Measurements from ENCODE around the genes SYN1 and GATA1.

DNA sequence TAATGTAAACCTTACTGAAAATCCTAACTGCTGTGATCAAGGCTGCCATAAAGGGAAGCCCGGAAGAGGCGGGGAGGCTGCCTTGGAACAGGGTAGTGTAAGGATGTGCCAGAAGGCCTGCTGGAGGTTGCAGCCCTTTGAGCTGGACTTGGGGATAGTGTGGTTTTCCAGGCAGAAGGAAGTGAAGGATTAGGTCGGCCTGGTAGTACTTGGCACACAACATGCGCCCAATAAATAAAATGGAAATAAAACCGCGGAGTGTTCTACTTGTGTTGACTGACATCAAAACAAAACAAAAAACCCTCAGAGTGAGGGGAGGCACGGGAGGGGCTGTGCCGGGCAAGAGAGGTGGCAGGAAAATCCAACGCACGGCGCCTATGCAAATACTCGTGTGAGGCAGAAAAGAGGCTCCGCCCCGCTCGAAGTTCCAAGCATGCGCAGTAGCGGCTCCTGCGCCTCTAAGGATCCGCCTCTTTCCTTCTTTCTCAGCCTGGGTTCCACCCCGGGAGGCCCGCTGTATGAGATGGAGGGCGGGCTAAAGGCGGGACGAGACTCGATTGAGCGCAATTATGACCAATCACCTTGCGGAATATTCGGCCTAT, 980 bp upstream of the CDK16 start:
- PRO-cap, 2 experiments: peak in 1 of 2 experiments; most common plus-strand start position 100 of the sequence (in 1); most common minus-strand start position 393 of the sequence (in 1)

DNA sequence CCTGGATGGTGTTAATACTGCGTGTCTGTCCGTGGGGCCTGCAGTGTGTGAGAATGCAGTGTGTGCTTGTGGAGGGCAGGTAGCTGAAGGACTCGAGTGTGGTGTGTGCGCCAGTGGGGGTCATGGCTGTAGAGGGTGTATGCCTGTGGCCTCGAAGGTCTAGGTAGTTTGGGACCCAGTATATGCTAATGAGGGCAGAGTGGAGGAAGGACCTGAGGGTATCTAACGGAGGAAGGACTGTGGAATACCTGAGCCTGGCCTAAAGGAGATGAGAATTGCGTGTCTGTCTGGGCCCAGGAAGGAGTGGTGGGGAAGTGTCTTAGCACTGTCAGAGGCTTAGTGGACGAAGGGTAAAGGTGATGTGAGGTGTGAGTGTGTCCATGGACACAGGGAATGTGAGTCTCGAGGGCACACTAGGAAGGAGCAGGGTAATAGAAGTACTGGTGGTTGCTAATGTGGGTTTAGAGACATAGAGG, 1.2 kb downstream of the CDK16 start:
- PRO-cap, 2 experiments: no peak in any of the 2 experiments

GRCh38 chrX:47232078-47232501, 719 bp upstream of the USP11 start:
- PRO-cap, 2 experiments: no peak in any of the 2 experiments

DNA sequence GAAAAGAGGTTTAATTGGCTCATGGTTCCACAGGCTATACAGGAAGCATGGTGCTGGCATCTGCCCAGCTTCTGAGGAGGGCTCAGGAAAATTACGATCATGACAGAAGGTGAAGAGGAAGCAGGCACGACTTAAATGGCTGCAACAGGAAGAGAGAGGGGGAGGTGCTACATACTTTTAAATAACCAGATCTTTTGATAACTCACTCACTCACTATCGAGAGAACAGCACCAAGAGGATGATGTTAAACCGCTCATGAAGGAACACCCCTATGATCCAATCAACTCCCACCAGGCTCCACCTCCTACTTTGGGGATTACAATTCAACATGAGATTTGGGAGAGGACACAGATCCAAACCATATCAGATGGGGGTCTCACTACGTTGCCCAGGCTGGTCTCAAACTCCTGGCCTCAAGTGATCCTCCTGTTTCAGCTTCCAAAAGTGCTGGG, 11.9 kb upstream of the ZNF157 start:
- PRO-cap, 2 experiments: no peak in any of the 2 experiments

DNA sequence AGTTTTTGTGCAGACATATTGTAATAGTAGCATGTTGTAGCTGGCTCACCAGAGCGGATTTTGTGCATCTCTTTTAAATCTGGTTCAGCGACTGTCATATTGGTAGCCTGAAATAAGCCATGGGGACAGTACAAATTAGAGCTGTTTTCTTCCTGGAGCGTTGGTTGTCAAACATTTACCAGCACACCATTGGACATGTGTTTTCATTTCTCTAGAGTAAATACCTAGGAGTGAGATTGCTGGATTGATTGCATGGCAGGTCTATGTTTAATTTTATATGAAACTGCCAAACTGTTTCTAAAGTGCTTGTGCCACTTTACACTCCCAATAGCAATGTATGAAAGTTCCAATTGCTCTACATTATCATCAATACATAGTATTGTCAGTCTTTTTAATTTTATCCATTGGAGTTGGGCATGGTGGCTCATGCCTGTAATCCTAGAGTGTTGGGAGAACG, 2.5 kb upstream of the ARAF start:
- PRO-cap, 2 experiments: no peak in any of the 2 experiments

GRCh38 chrX:47573652-47574526, 8.3 kb upstream of the TIMP1 start:
- PRO-cap, 2 experiments: peak in 2 of 2 experiments; most common plus-strand start chrX:47573702 (in 1)

DNA sequence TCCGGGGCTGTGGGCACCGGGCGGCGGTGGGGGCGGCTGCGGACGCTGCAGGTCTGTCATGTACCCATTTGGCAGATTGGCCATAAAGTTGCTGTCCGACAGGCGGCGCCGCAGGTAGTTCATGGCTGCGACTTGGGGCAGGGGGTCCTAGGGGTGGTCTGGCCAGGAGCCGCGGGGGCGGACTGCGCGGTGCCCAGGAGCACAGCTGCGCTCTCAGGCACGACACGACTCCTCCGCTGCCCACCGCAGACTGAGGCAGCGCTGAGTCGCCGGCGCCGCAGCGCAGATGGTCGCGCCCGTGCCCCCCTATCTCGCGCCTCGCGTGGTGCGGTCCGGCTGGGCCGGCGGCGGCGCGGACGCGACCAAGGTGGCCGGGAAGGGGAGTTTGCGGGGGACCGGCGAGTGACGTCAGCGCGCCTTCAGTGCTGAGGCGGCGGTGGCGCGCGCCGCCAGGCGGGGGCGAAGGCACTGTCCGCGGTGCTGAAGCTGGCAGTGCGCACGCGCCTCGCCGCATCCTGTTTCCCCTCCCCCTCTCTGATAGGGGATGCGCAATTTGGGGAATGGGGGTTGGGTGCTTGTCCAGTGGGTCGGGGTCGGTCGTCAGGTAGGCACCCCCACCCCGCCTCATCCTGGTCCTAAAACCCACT, at the start of gene SYN1:
Gene SYN1 (minus strand): TSS at position 252 of the 647 bp plus-strand sequence.
- PRO-cap, 2 experiments: peak in 1 of 2 experiments; most common minus-strand start position 252 of the sequence (in 1)

DNA sequence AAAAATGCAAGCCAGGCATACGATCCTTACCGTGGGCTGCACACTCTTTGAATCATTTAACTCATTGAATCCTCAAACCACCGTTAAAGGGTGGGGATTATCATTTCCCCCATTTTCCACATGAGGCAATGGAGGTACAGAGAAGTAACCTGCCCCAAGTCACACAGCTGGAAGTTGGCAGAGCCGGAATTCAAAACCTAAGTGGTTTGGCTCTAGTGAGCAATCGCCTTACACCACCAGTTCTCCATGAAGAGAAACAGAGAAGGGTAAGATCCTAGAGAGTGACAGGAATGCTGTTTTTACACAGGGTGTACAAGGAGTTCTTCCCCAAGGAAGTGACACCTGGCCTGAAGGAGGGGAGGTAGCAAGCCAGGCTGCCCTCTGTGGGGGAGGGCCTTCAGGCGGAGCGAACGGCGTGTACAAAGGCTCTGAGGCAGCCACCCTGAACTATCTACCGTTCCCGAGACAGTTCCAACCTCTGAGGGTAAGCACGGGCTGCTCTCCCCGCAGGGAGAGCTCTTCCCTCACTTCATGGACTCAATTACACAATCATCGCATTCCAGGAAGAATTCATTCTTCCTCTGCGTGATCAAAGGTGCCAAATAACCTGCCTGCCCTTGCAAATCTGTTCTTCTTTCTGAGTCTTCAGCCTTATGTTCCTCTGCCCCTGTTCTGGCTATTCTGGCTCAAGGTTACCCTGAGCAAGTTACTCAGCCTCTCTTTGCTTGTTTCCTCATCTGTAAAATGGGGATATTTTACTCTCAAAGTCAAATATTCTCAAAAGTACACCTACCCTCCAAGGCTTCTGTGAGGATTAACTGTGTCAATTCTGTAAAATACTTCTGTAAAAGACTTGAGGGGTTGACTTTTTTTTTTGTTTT, 4.9 kb downstream of the ELK1 start:
- PRO-cap, 2 experiments: no peak in any of the 2 experiments

- PRO-cap, 2 experiments: no peak in any of the 2 experiments
Measured at GRCh38 chrX:47977164-47977837, 26.5 kb downstream of the ZNF182 start.

DNA sequence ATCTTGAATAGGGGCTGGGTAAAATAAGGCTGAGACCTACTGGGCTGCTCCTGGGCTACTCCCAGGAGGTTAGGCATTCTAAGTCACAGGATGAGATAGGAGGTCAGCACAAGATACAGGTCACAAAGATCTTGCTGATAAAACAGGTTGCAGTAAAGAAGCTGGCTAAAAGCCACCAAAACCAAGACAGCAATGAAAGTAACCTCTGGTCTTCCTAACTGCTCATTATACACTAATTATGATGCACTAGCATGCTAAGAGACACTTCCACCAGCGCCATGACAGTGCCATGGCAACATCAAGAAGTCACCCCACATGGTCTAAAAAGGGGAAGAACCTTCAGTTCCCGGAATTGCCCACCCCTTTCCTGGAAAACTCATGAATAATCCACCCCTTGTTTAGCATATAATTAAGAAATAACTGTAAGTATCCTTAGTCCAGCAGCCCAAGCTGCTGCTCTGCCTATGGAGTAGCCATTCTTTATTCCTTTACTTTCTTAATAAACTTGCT, 3.2 kb upstream of the WAS start:
- PRO-cap, 2 experiments: no peak in any of the 2 experiments

DNA sequence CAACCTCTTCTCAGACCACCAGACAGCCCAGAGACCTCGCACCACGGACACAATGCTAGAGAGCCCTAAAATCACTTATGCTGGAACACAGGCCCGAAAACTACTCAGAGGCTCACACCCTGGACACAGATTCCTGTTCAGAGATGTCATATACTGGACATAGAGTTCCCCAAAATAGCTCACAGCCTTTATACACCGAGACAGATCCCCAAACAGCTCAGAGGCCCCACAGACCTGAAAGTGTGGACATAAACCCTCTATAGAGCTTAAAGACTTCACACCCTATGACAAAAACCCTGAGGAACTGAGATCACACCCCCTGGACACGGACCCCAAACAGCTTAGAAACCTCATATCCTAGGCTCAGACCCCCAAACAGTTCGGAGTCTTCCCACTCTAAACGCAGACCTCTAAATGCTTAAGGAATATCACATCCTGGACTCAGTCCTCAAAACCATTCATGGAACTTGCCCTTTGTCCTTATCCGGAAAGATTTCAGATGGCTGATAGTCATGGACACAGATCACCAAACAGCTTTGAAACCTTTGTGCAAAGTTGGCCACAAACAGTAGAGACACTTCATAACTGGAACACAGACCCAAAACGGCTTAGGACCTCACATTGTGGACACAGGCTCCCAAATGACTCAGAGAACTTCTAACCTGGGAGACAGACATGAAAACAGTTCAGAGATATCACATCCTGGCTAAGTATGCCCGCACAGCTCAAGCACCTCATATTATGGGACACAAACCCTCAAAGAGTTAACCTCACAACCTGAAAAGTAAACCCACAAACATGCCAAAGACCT, 15.3 kb downstream of the SUV39H1 start:
- PRO-cap, 2 experiments: no peak in any of the 2 experiments

- PRO-cap, 2 experiments: no peak in any of the 2 experiments
Measured at GRCh38 chrX:48785616-48786957, at the start of gene GATA1. GATA1 (plus strand) TSS chrX:48786590.

DNA sequence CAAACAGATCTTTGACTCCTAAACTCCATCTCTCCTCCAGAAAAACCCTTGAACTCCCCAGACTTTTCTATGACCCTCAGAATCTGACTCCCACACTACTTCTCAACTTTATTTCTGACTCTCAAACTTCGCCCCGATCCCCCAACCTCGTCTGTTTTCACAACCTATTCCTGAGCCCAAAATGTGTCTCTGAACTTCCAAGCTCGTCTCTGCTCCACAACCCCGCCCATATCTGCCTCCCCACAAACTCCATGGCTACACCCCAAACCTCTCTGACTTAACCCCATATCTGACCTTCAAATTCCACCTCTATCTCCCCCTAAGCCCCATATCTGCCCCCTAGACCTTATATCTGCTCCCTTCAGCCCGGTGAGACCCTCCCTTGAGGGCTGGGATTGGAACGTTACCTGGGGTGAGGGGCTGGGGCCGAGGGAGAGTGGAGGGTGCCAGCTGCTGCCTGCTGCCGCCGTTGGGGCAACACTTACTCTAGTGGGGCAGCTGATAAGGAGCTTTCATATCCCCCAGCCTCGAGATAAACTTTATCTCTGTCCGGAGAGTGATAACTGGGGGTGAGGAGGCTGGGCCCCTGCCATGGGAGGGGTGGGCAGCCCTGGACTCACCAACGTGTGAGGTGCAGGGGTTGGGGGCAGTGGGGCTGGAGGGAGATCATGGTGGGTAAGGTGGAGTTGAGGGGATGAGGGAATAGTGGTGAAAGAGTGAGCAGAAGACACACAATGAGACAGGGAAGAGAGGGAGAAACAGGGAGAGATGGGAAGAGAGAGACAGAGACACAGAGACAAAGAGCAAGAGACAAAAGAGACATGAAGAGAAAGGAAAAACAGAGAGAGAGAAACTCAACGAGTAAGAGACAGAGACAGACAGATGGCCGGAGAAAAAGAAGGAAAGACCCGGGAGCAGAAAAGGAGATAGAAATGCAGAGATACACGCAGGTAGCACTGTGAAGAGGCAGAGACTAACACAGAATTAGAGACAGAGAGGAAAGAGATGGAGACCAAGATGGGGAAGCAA, 1.4 kb downstream of the GATA1 start:
- PRO-cap, 2 experiments: no peak in any of the 2 experiments

DNA sequence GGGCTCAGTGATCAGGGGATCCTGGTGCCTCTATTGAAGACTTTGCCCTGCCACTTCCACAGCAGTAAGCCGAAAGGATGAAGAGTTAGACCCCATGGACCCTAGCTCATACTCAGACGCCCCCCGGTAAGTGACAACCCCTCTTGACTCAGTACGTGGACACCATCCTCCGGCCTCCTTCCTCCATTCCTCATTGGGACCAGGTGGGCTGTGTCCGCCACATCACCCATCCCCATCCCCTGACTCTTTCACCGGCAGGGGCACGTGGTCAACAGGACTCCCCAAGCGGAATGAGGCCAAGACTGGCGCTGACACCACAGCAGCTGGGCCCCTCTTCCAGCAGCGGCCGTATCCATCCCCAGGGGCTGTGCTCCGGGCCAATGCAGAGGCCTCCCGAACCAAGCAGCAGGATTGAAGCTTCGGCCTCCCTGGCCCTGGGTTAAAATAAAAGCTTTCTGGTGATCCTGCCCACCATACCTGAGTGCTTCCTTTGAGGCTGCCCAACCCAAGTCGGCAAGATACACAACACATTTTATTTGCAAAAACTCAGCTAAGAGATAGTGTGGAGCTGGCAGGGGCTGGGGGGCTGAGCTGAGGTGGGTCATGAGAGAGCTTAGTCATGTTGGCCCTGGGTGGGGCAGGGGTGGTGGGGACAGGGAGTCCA, 5.1 kb downstream of the PQBP1 start:
- PRO-cap, 2 experiments: no peak in any of the 2 experiments

DNA sequence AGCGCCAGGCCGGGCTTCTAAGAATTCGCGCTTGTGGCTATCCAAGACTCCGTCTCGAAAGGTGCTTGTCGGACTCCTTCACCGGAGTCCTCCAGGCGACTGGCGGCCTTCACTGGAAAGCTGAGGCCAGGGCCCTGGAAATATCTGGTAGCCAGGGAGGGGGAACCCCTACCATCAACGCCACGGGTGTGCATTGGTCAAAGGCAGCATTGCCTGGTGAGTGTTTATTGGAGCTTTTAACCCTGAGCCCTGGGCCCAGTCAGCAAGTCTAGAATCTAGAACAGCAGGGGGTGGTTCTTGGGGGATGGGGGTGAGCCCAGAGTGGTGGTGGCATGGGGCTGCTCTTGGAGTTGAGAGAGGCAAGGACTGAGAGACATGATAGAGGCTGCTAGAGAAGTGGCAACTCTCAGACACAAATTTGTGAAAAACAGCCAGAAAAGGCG, 629 bp upstream of the PIM2 start:
- PRO-cap, 2 experiments: no peak in any of the 2 experiments

DNA sequence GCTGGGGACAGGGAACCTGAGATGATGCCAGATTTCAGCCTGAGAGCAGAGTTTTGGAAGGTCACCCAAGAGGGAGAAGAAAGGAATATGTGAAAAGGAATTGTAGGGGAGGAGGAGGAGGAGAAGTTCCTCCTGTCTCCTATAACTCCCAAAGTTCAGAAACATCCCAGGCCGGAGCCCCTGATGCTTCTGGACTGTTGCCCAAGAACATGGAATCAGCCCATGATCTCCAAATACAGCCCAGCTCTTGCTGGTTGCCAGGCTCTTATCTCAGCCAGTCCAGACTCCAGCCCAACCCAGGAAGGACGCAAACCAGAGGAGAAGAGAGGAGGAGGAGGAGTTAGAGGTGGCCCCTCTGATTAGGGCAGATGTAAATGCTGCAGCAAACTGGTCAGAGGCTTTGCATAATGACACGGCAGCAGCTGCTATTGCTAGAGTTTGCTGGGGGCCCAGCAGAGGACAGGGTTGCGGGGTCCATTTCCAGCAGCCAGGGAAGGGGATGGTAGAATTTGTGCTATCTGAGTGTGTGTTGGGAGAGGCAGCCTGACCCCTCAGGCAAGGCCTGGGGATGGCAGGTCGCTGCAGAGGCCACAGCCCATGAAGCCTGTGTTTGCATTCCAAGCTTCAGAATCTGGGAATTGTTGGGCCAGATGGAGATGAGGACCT, 4.2 kb upstream of the OTUD5 start:
- PRO-cap, 2 experiments: peak in 1 of 2 experiments; most common plus-strand start position 434 of the sequence (in 1)

DNA sequence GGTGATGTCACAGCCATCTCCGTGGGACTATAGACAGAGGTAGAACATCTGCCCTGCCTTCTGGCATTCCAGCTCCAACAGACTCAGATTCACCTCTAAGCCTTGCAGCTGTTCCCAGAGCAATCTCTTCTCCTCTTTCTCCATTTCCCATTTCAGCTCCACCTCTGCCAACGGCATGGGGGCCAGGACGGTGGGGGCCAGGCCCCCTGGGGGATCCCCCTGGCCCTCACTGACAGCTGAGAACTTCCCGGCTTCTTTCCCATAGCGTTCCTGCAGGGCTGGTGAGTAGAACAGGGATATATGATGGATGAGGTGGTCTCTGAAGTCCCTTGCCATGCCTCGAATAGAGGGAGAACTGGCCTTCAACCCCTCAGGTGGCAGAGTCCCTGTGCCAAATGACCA, 11.2 kb downstream of the GRIPAP1 start:
- PRO-cap, 2 experiments: no peak in any of the 2 experiments

- PRO-cap, 2 experiments: no peak in any of the 2 experiments
Measured at GRCh38 chrX:49071219-49072115, 2.3 kb downstream of the PRAF2 start.

DNA sequence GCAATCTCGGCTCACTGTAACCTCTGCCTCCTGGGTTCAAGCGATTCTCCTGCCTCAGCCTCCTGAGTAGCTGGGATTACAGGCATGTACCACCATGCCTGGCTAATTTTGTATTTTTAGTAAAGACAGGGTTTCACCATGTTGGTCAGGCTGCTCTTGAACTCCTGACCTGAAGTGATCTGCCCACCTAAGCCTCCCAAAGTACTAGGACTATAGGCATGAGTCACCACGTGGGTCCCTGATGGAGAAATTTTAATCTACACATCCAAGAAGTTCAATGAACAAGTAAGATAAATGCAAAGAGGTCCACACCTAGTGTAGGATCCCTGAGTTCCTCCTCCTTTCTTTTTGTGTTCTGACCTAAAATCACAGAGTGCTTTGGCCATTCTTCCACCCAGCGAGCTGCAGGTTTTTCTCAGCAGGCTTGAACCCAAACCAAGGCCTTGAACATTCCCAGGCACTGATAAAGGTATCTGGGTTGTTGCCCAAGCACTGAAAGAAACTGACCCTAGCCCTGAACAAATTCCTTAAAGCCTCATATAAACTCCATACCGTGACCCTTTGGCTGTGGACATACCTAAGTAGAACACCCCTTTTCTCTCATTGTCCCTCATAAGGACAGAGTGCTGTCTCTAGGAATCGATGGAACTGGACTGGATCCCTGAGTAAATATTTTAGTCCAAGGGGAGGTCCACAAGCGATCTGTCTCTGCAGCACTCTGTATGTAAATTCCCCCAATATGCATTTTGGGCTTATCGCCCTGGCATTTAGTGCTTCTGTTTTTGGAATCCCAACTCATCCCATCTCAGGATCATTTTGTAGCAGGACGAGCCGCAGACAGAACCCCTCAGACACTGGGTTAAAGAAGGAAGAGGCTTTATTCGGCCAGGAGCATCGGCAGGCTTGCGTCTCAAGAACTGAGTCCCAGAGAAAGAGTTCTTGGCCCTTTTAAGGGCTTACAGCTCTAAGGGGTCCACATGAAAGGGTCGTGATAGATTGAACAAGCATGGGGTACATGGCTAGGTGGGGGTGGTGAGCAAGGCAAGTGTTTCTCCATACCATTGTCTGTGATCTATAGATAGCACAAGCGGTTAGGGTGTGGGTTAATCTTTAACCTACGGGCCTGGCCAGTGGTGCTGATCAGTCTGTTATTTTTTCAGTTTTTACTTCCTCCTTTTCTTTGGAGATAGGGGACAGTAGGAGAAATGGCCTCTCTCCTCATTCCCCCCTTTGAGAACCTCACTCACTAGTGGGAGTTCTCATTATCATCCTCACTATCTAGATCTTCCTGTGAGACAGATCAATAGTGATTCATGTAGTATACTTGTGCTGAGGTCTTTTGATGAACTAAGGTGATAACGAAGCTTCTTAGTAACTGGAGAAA, 15.7 kb upstream of the GPKOW start:
- PRO-cap, 2 experiments: no peak in any of the 2 experiments

DNA sequence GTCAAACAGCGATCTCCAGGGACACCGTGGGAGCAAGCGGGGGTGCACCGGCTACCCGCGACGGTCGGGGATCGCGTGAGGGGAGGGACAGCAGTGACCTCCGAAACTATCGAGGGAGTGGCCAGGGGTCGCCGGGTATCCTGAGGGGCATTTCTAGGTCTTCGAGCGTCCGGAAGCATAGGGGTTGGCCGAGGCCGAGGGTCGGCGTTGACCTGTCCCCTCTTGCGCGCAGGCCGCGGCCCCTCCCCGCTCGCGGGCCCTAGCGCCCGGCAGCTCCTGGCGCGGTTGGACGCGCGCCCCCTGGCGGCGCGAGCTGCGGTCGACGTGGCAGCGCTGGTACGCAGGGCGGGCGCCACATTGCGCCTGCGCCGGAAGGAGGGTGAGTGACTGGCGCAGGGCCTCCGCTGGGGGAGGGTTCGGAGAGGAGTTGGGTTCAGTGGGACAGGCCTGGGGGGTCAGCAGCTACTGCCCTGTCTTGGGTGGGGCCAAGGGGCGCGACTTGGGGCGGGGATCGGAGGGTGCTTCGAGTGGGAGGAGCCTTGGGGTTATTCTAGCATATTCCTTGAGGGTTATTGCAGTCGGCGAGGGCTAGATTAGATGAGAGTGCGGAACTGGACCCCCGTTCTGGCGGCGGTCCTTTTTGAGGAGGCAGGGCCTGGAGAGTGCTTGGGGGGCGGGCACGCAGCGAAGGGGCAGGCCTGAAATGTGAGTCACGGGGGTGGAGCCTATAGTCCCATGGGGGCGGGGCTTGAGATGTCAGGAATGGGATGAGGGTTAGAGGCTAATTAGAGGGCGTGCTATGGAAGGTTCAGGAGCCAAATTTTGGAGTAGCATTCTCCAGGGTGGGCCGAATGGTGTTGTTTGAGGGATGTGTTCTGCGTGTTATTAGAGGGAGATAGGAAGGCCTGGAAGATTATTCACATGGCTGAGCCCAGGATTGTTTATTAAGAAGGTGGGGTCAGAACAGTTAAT, 1.3 kb downstream of the MAGIX start:
- PRO-cap, 2 experiments: peak in 2 of 2 experiments; most common plus-strand start position 382 of the sequence (in 1); most common minus-strand start position 256 of the sequence (in 1)

Measured in Colon Carcinoma Metastatic in the Lung (tissue), 2 donors.